Thoracic aorta (tissue), 1 donor: ENCODE measurements around the gene BLTP3B.

GRCh38 chr12:96235540-96235866 lies 41.3 kb downstream of the ELK3 start:
- RAMPAGE, long total RNA: no peak

DNA sequence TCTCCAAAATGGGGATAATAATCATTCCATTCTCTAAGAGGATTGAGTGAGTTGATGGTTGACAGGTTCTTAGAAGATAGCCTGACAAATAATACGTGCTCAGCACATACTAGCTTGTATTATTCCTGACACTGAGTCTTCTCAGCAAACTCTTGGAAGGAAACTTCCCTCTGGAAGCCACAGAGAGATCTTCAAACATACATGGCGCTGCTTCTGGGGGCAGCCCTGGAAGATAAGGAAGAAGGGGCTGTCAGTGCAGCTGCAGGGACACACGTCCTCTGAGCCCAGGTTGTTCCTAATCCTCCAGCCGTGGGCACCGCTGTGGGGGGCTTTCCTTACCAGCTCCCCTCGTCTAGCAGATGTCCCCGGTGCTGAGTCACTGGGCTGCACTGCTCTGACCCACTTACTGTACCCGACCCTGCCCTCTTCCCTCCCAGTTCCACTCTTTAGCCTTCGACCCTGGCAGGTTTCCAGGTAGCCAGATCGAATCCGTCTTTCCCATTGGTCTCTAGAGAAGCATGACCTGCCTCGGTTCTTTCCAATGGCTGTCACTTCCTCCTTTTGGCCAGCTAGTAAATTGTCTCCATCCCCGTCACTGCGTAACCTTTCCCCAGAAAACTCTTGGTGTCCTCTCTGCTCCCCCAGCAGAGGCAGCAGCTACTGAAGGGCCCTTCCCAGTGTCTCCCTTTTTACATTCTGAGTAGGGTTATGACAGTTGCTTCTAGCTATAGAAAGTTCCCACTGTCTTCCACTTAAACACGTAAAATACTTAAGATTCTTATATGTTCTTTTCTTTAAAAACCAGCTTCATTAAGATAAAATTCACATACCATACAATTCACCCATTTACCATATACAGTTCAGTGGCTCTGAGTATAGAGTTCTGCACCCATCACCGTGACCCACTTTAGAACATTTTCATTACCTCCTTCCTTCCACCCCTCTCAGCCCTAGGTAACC lies 48.5 kb downstream of the ELK3 start:
- RAMPAGE, long total RNA: no peak

- RAMPAGE, long total RNA: no peak
Observed at GRCh38 chr12:96271408-96272395, 77.5 kb downstream of the ELK3 start.

GRCh38 chr12:96280287-96281314 lies 86.4 kb downstream of the ELK3 start:
- RAMPAGE, long total RNA: no peak

DNA sequence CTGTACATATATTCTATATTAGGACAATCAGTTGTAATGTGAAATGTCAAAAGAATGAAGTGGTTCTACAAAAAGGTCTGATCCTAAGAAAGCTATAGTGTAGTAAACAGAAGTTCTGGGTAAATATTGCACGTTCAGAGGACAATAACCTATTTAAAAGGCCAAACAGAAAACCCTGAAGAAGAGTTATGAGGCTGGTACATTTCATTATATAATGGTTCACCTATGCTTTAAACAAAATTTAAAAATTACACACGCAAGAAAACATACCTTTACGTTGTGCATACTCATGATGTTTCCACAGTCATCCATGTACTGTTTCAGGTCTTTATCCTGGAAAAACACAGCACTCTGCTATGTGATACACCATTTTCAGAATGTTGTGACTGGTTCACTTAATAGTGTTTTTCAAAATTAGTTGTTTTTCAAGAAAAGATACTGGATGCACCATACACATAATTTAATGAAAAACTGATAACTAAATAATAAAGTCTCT lies 102.9 kb downstream of the ELK3 start:
- RAMPAGE, long total RNA: no peak

DNA sequence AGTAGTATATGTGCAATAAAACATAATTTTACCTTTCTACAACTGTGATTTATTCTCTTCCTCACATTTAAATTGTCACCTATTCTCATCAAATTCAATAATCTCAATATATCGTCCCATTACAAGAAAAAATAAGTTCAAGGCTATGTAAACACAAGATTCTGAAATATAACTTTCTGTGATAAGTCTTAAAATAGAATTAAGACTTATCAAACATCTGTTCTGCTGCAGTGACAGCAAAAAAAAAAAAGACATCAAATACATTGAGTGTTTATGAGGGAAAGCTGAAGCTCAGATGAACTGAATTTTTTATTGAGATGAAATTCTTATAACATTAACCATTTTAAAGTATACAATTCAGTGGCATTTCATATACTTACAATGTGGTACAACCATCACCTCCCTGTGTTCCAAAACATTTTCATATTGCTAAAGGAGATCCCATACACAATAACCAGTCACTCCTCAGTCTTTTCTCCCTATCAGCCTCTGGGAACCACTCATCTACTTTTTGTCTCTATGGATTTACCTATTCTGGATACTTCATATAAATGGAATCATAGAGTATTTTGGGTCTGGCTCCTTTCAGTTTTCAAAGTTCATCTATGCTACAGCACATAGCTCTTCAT lies 70.1 kb downstream of the CDK17 start:
- RAMPAGE, long total RNA: no peak

GRCh38 chr12:96352380-96352988 lies 47.8 kb downstream of the CDK17 start:
- RAMPAGE, long total RNA: no peak

DNA sequence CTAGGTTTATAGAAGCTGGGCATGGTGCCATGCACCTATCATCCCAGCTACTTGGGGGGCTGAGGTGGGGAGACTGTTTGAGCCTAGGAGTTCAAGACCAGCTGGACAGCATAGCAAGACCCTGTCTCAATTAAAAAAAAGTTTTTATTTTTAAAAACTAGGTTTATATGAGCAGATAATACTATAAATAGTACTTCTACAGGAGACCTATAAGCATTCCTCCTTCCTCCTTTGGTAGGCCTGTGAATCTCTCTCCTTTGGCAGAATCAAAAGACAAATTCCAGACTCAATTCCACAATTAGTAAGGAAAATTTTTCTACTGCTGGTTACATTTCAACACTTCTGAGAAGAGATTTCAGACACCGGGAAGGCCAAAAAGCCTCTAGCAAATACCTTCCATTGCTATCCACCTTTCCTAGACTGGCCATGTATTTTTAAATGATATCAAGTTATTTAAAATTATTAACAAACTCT lies 34.5 kb downstream of the CDK17 start:
- RAMPAGE, long total RNA: no peak

GRCh38 chr12:97608559-97609015 lies 701.5 kb downstream of the NEDD1 start:
- RAMPAGE, long total RNA: no peak

DNA sequence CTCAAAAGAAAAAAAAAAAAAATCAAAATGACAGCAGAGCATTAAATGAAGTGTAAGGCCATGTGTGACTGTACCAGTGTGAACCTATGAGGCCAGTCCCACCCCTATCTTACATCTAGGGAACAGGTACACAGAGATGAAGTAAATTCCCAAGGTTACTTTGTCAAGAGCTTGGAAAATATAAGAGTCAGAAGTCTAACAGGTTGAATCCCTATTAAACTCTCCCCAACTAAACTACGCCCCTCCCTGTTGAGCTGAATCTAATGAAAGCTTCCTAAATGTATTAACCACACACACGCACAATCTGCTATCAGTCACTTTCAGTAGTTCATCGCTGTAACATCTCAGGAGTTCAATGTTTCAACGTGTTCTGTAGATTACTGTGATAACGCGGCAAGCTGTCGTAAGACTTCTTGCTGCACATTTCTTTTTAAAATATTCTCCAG lies 745 bp upstream of the SLC25A3 start:
- RAMPAGE, long total RNA: no peak

DNA sequence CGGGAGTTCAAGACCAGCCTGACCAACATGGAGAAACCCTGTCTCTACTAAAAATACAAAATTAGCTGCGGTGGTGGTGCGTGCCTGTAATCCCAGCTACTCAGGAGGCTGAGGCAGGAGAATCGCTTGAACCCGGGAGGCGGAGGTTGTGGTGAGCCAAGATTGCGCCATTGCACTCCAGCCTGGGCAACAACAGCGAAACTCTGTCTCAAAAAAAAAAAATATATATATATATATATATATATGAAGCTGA lies 10.5 kb downstream of the SLC25A3 start:
- RAMPAGE, long total RNA: no peak

DNA sequence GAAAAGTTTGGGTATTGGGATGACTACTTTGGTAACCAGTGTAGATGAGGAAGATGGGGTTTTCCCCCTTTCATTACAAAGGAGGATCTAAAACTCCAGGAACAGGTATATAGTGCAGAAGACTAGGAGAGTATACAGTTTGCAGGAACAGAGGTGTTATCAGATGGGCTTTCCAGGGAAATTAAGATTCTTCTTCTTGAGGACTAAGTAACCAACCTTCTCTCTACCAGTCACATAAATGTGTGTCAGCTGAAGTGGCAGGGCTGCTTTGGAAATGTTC lies 81.2 kb downstream of the APAF1 start:
- RAMPAGE, long total RNA: no peak

GRCh38 chr12:99238088-99238420 lies 409.5 kb upstream of the GARIN6 start:
- RAMPAGE, long total RNA: no peak

GRCh38 chr12:100142781-100143376 lies at the start of gene BLTP3B:
BLTP3B (minus strand) TSS chr12:100142874.
- RAMPAGE, long total RNA: start-site peak on the minus strand at chr12:100142844-100142853, 53 reads

GRCh38 chr12:100475154-100475689 lies 1.6 kb downstream of the NR1H4 start:
- RAMPAGE, long total RNA: no peak

GRCh38 chr12:101317209-101317587 lies 37.3 kb downstream of the UTP20 start:
- RAMPAGE, long total RNA: no peak

DNA sequence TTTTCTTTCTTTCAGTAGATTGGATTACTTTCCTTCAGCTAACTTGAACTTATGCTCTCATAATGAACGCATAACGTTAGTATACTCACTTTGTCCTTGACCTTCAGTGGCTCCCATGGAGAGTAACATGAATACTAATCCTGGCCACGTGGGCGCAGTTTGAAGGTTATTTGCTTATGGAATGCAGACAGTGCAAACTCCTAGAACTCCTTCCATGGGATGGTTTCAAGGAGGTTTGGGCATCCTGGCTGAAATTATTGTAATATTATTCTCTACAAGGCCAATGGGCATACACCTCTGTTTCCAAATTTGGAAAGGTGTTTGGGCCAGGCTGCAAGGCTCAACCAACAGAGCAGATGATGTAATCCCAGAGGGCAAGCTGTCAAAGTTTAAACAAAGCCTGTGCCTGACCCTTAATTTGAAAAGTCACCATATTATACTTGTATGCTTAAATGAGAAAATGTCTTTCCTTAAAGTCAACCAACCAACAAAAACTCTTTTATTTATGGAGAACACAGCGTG lies 23.5 kb downstream of the MYBPC1 start:
- RAMPAGE, long total RNA: no peak

- RAMPAGE, long total RNA: no peak
Observed at GRCh38 chr12:101680196-101680588, 17.2 kb upstream of the CHPT1 start.

GRCh38 chr12:101696549-101697236 lies 747 bp upstream of the CHPT1 start:
- RAMPAGE, long total RNA: no peak

DNA sequence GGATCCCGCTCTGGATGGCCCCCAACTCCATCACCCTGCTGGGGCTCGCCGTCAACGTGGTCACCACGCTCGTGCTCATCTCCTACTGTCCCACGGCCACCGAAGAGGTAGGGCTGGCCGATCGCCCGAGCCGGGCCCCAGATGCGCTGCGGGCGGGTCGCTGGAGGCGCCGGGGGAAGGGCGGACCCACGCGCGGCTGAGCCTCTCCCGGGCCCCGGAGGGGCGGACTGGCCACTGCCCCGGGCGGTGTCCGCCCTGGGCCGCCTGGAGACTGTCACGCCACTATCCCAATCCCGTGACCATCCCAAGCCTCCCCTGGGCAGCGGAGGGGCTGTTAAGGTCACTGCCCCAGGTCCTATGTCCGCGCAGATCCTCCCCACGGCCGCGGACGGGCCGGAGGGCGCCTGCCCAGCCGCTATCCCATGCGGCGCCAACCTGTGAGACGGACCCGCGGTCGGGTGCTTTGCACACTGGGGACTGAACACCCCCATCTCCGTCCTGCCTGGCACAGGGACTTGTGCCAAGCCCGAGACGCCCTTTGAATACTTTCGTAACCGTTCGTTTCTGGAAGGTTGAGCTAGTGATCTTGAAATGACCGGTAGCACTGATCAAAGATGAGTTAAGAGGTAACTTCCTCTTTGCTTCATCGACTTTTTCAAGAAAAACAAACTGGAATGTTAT lies 728 bp downstream of the CHPT1 start:
- RAMPAGE, long total RNA: no peak